Heart left ventricle (tissue), 7 donors: Measurements from ENCODE around the genes MED26 and FCHO1.

GRCh38 chr19:16627615-16628320, at the start of gene MED26:
MED26 (minus strand) TSS chr19:16628204.
- PRO-cap, 6 experiments, result peak in 6 of 6 experiments; most common minus-strand start chr19:16628204 (in 6)
- RAMPAGE, long total RNA, 2 experiments, result no peak in any of the 2 experiments
- RRBS, result 2% methylated on average over 44 of the region's 88 CpGs

GRCh38 chr19:16871279-16872623, 17.0 kb upstream of the F2RL3 start:
- PRO-cap, 6 experiments, result peak in 2 of 6 experiments; most common plus-strand start chr19:16872234 (in 1); most common minus-strand start chr19:16872033 (in 2)
- RAMPAGE, long total RNA, 2 experiments, result no peak in any of the 2 experiments
- RRBS, result no CpG with 5 or more reads among the region's 31 CpGs

GRCh38 chr19:16877020-16877388, 11.8 kb upstream of the F2RL3 start:
- PRO-cap, 6 experiments, result peak in 2 of 6 experiments; most common plus-strand start chr19:16877220 (in 2)
- RAMPAGE, long total RNA, 2 experiments, result no peak in any of the 2 experiments
- RRBS, result 6% methylated on average over 4 of the region's 10 CpGs

GRCh38 chr19:16889363-16889861, 613 bp downstream of the F2RL3 start:
- PRO-cap, 6 experiments, result peak in 2 of 6 experiments; most common plus-strand start chr19:16889797 (in 1); most common minus-strand start chr19:16889623 (in 1)
- RAMPAGE, long total RNA, 2 experiments, result no peak in any of the 2 experiments
- RRBS, result 4% methylated on average over 3 of the region's 20 CpGs

GRCh38 chr19:17025934-17026434, 626 bp downstream of the CPAMD8 start:
- PRO-cap, 6 experiments, result peak in 4 of 6 experiments; most common plus-strand start chr19:17026217 (in 2); most common minus-strand start chr19:17026118 (in 1)
- RAMPAGE, long total RNA, 2 experiments, result no peak in any of the 2 experiments
- RRBS, result no CpG with 5 or more reads among the region's 17 CpGs

GRCh38 chr19:17077800-17078366, 2.3 kb downstream of the MYO9B start:
- PRO-cap, 6 experiments, result no peak in any of the 6 experiments
- RAMPAGE, long total RNA, 2 experiments, result no peak in any of the 2 experiments
- RRBS, result no CpG with 5 or more reads among the region's 15 CpGs

- PRO-cap, 6 experiments, result peak in 2 of 6 experiments; most common plus-strand start chr19:17080188 (in 1); most common minus-strand start chr19:17079961 (in 1)
- RAMPAGE, long total RNA, 2 experiments, result no peak in any of the 2 experiments
- RRBS, result 7% methylated on average over 3 of the region's 36 CpGs
These were observed 4.4 kb downstream of the MYO9B start for GRCh38 chr19:17079546-17080739.

DNA sequence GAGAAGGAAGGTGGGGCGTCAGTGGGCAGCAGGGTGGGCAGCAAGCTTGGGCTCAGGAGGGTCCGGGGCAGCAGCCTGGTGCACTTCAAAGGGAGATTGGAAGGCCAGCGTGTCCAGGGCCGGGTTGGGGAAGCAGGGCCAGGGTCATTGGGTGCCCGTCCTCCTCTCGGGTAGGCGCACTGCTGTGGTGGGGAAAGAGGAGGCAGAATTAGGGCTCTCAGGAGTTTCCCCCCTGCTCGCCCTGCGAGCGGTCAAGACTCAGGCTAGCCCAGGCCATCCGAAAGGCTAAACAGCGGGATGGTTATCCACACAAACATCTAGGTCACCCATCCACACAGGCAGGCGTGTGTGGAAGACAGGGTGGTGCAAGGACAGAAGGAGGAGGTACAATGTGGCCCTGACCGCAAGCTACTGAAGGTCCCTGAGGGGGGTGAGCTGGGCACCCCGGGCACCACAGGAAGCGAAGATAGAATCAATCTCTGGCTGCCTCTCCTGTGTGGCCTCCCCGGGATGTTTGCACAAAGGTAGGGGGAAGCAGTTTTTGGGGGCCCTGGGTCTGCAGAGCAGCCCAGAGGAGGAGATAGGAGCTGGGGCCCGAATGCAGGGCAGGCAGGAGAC, 37.7 kb downstream of the MYO9B start:
- PRO-cap, 6 experiments, result no peak in any of the 6 experiments
- RAMPAGE, long total RNA, 2 experiments, result no peak in any of the 2 experiments
- RRBS, result 61% methylated on average over 4 of the region's 18 CpGs

GRCh38 chr19:17114213-17115253, 39.0 kb downstream of the MYO9B start:
- PRO-cap, 6 experiments, result no peak in any of the 6 experiments
- RAMPAGE, long total RNA, 2 experiments, result no peak in any of the 2 experiments
- RRBS, result no CpG with 5 or more reads among the region's 27 CpGs

DNA sequence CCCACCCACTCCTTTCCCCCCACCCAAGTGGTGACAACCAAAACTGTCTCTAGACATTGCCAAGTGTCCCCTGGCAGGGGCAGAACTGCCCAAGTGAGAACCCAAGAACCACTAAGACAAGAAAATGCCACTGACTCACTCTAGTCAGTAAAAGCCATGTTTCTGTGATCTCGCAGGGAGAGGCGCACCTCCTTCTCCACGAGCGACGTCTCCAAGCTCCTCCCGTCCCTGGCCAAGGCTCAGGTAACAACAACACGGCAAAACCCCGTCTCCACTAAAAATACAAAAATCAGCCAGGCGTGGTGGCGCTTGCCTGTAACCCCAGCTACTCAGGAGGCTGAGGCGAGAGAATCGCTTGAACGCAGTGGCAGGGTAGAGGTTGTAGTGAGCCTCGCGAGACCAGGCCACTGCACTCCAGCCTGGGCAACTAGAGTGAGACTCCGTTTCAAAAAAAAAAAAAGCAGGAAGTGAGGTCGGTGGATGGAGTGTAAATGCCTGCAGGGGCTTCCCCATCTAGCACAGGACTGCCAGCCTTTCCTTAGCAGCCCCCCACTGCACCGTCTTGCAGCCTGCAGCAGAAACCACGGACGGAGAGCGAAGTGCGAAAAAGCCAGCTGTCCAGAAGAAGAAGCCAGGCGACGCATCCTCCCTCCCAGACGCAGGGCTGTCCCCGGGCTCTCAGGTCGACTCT, 17.4 kb upstream of the USE1 start:
- PRO-cap, 6 experiments, result no peak in any of the 6 experiments
- RAMPAGE, long total RNA, 2 experiments, result no peak in any of the 2 experiments
- RRBS, result 95% methylated on average over 2 of the region's 27 CpGs

- PRO-cap, 6 experiments, result no peak in any of the 6 experiments
- RAMPAGE, long total RNA, 2 experiments, result no peak in any of the 2 experiments
- RRBS, result 0% methylated on average over 4 of the region's 19 CpGs
These were observed 1.1 kb downstream of the NR2F6 start for GRCh38 chr19:17244682-17244988.

DNA sequence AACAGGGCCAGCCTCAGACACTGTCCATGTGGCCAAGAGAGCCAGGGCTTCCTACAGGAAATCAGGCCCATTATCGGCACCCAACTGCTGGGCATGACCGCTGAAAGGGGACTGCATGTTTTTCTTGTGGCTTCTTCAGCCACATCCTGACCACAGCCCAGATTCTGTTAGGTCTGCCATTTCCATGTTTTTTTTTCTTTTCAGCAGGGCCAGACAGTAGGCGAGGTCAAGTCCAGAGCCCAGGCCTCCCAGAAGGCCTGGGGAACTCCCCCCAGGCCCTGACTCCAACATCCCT, 855 bp upstream of the BST2 start:
- PRO-cap, 6 experiments, result no peak in any of the 6 experiments
- RAMPAGE, long total RNA, 2 experiments, result no peak in any of the 2 experiments
- RRBS, result no CpG with 5 or more reads among the region's 3 CpGs

DNA sequence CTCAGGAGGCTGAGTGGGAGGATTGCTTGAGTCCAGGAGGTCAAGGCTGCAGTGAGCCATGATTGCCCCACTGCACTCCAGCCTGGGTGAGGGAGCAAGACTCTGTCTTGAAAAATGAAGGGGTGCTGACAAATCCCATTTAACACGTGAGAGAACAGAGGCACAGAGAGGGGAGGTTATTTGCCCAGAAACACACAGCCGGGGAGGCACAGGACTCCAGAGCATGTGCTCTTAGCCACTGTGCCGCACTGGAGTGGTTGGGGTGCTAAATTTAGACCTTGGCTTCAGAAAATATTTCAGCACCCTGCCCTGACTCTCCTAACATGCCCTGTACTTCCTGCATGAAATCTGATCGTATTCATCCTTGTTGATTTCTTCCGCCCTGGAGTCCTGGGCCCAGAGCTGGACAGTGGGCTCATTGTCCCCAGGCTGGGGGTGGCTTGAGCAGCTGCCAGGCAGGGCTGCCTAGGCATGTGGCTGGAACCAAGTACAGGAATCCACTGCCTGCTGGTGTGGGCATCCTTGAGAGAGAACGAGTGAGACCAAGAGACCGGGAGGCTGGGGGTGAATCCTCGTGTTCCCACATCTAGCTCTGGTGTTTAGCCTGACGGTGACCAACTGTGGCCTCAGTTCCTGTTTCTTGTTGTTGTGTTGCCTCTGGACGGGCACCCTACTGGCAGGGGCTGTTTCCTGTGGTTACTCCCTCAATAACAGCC, 5.3 kb downstream of the SLC27A1 start:
- PRO-cap, 6 experiments, result no peak in any of the 6 experiments
- RAMPAGE, long total RNA, 2 experiments, result no peak in any of the 2 experiments
- RRBS, result no CpG with 5 or more reads among the region's 10 CpGs

DNA sequence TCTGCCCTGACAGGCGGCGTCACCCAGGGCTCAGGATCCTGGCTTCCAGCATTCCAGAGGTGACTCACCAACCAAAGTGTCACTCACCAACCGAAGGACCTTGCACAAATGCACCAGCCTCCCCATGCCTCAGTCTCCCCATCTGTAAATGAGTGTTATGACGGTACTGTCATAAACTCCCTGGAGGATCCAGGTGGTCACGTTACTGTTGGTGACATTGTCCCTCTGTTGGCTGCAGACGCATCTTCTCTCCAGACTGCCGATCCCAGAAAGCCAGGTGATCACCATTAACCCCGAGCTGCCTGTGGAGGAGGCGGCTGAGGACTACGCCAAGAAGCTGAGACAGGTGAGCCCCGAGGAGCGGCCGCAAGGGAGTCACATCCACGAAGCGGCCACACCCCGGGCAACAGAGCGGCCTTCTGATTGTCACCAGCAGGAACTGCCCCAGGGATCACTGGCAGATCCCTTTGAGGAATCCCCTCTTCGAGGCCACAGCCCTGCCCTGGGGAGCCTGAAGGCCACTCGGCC, 4.5 kb downstream of the PGLS start:
- PRO-cap, 6 experiments, result no peak in any of the 6 experiments
- RAMPAGE, long total RNA, 2 experiments, result no peak in any of the 2 experiments
- RRBS, result no CpG with 5 or more reads among the region's 19 CpGs

DNA sequence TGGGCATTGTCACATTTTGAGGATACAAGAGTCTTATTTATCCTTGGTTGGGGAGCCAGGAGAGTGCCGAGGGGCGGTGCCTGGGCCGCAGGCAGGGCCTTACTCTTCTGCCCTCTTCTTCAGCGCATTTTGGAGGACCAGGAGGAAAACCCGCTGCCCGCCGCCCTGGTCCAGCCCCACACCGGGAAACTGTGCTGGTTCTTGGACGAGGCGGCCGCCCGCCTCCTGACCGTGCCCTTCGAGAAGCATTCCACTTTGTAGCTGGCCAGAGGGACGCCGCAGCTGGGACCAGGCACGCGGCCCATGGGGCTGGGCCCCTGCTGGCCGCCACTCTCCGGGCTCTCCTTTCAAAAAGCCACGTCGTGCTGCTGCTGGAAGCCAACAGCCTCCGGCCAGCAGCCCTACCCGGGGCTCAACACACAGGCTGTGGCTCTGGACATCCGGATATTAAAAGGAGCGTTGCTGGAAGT, 6.2 kb upstream of the NIBAN3 start:
- PRO-cap, 6 experiments, result no peak in any of the 6 experiments
- RAMPAGE, long total RNA, 2 experiments, result no peak in any of the 2 experiments
- RRBS, result 75% methylated on average over 5 of the region's 26 CpGs

GRCh38 chr19:17555040-17555571, 343 bp upstream of the COLGALT1 start:
- PRO-cap, 6 experiments, result peak in 6 of 6 experiments; most common minus-strand start chr19:17555469 (in 2)
- RAMPAGE, long total RNA, 2 experiments, result no peak in any of the 2 experiments
- RRBS, result 3% methylated on average over 2 of the region's 26 CpGs

GRCh38 chr19:17751177-17752251, at the start of gene FCHO1:
FCHO1 (plus strand) TSS chr19:17751477.
- PRO-cap, 6 experiments, result no peak in any of the 6 experiments
- RAMPAGE, long total RNA, 2 experiments, result no peak in any of the 2 experiments
- RRBS, result 13% methylated on average over 2 of the region's 26 CpGs

GRCh38 chr19:17762339-17763235, 11.3 kb downstream of the FCHO1 start:
- PRO-cap, 6 experiments, result no peak in any of the 6 experiments
- RAMPAGE, long total RNA, 2 experiments, result no peak in any of the 2 experiments
- RRBS, result no CpG with 5 or more reads among the region's 20 CpGs

DNA sequence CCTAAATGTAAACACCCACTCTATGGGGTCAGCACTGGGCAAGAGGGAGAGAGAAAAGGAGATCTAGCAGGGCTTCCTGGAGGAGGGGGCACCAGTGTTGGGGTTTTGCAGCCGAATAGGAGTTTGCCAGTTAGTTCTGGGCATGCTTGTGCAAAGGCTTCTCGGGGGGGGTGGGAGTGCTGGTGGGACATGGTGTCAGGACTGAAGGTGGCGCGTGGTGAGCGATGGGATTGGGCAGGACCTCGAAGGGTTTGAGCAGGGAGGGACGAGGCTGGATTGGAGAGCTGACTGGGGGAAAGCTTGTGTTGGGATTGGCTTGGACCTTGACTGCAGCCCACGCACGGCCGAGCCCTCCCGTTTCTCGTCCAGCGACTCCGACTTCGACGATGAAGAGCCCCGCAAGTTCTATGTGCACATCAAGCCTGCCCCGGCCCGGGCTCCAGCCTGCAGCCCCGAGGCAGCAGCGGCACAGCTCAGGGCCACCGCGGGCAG, 19.2 kb upstream of the B3GNT3 start:
- PRO-cap, 6 experiments, result no peak in any of the 6 experiments
- RAMPAGE, long total RNA, 2 experiments, result no peak in any of the 2 experiments
- RRBS, result no CpG with 5 or more reads among the region's 23 CpGs

DNA sequence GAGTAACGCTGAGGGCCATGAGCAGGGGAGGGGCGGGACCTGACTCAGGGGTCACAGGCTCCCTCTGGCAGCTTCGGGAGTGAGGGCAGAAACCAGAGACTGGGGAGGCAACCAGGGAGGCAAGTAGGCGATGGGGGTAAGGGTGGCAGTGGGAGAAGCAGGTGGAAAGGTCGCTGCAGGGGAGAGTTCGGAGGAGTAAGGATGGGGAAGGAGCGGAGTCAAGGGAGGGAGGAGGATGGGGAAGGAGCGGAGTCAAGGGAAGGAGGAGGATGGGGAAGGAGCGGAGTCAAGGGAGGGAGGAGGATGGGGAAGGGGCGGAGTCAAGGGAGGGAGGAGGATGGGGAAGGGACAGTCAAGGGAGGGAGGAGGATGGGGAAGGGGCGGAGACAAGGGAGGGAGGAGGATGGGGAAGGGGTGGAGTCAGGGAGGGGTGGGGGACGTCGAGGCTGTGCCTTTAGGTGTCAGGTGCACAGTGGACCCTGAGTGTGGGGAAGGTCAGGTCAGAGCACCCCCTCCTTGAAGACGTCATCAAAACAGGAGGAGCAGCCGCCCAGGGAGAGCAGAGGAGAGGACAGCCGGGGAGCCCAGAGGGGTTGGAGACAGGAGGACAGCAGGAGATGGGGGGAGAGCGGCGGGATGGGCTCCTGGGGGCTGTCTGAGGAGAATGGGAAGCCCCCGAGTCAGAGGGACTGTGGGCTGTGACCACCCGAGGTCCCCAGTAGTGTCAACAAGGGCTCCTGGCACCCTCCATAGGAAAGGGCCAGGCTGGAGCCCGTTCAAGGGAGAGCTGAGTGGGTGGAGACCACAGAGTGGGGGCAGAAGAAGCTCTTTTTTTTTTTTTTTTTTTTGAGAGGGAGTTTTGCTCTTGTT, 15.4 kb upstream of the B3GNT3 start:
- PRO-cap, 6 experiments, result no peak in any of the 6 experiments
- RAMPAGE, long total RNA, 2 experiments, result no peak in any of the 2 experiments
- RRBS, result no CpG with 5 or more reads among the region's 21 CpGs